Measurements from ENCODE around the gene IRAK3.

DNA sequence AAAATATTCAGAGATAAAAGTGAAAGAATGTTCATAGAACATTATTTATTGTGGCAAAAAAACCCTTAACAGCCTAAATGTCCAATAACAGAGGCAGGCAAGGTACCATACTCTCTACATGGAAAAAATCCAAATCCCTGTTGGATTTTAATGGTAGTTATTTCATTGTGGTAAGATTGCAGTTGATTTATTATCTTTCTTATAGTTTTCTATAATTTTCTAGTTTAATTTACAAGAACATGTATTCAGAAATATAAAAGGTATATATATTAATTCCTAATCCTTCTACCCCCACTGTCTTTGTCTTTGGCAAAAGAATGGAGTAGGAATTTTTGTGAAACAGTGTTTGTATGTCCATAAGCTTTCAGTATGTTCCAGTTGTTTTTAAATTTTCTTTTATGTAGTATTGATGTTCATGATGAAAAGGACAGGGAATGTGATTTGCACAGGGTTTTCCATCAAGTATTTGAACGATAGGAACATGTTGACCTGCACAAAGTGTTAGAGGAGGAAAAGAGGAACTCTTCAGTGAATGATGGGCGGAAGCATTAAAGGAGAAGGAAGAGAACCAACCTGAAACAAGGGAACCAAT, 112.3 kb downstream of the MSRB3 start:
- PRO-cap: no peak
- RAMPAGE, long total RNA: no peak
- RRBS: no CpG with 5 or more reads among the region's 2 CpGs

- PRO-cap: no peak
- RAMPAGE, long total RNA: no peak
- RRBS: no CpG with 5 or more reads among the region's 18 CpGs
These were observed 1.6 kb upstream of the HMGA2 start for GRCh38 chr12:65822572-65823277.

- PRO-cap: no peak
- RAMPAGE, long total RNA: no peak
- RRBS: 2% methylated on average over 24 of the region's 52 CpGs
These were observed 1.7 kb downstream of the HMGA2 start for GRCh38 chr12:65825862-65826536.

- PRO-cap: no peak
- RAMPAGE, long total RNA: no peak
- RRBS: no CpG with 5 or more reads among the region's 19 CpGs
These were observed 651 bp downstream of the LLPH start for GRCh38 chr12:66129750-66130447.

DNA sequence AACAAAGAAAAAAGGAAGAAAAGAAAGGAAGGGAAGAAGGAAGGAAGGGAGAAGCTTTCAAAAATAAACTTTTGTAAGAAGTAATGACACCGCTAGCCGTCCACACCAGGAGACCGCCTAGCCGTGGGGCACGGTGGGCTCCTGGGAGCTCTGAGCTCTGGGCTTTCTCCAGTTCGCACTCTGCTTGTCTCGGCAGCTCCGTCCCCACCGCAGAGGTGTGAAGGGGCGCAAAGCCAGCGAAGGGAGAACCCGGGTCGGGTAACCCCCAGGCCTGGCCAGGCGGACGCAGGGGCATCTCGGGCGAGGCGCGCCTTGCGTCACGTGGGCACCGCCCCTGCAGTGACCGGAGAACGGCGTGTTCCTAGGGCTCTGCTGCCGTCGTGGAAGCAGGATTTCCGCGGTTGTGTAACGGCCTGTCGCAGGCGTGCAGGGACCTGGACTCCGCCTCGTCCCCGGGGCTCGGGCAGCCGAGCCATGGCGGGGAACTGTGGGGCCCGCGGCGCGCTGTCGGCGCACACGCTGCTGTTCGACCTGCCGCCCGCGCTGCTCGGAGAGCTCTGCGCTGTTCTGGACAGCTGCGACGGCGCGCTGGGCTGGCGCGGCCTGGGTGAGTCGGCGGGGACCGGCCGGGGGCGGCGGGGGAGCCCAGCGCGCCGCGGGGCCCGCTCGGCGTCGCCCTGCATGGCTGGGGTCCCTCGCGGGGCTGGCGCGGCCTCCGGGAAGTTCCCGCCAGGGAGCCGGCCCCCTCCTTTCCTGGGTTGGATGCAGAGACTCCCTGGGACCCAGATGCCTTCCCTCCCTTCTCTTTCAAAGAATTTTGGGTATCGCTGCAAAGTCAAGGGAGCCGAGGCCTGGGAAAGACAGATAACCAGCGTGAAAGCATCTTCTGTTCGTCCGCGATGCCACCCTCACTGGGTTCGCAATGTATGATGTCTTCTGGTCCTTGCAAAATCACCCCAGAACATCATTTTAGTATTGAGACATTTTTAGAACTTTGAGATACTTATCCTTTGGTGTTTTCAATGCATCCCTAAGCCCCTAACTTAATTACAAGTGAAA, at the start of gene IRAK3:
Gene IRAK3, plus strand, starts transcription at position 389 of the 1,059 bp plus-strand sequence.
- PRO-cap: bidirectional peak, plus-strand start at position 455 of the sequence, minus-strand start at position 287 of the sequence
- RAMPAGE, long total RNA: no peak
- RRBS: 1% methylated on average over 27 of the region's 85 CpGs

GRCh38 chr12:66200501-66201109, 11.6 kb downstream of the IRAK3 start:
- PRO-cap: no peak
- RAMPAGE, long total RNA: no peak
- RRBS: no CpG with 5 or more reads among the region's 6 CpGs

GRCh38 chr12:66392303-66392874, 90.1 kb downstream of the HELB start:
- PRO-cap: no peak
- RAMPAGE, long total RNA: no peak
- RRBS: no CpG with 5 or more reads among the region's 6 CpGs

DNA sequence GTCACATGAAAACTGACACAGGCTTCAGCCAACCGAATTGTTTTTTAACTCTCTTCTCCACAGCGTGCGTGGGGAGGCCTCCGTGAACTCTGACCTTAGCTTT, 108 bp upstream of the CAND1 start:
- PRO-cap: no peak
- RAMPAGE, long total RNA: no peak
- RRBS: no CpG with 5 or more reads among the region's 4 CpGs

DNA sequence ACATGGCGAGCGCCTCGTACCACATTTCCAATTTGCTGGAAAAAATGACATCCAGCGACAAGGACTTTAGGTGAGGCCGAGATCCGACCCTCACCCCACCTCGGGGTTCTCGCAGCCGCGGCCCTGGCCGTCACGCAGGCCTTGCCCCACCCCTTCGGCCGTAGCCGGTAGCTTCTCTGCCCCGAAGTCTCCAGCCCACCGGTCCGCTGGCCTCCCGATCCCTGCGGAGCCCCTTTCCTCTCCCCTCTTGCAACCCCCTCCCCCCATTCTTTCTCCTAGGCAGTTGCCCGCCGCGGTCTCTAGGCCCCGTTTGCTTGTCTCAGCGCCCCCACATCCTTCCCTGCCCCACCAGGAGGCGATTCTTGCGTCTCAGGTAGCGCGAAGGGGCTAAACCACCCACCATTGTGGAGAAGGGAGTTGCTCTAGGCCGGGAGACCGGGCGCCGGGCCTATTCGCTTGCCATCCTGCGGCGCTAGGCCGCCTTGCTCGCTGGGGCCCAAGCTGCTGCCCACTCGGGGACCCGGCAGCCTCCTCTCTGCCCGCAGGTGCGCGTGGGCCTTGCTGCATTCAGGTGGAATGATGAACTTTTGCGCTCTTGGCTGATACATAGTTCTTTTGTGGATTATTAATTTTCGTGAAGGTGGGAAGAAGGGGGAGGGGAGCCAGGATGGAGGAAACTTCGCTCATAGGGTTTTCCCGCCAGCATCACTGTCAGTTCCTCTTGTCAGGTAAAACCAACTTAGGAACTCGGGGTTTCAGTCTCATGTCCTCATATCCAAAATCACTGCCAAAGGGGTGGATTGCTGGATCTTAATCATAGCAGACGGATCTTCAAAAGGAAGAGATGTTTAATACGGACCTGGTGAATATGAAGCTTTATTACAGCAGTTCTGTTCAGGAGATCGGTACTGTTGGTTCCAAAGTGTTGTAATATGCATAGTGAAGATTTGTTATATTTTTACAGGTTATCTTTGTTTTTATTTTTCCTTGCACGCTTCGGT, 858 bp downstream of the CAND1 start:
- PRO-cap: no peak
- RAMPAGE, long total RNA: no peak
- RRBS: 1% methylated on average over 7 of the region's 53 CpGs

- PRO-cap: no peak
- RAMPAGE, long total RNA: no peak
- RRBS: no CpG with 5 or more reads among the region's 5 CpGs
These were observed 16.1 kb upstream of the IFNG start for GRCh38 chr12:68175342-68176238.

- PRO-cap: no peak
- RAMPAGE, long total RNA: no peak
- RRBS: no CpG with 5 or more reads among the region's 5 CpGs
These were observed 7.8 kb downstream of the IL22 start for GRCh38 chr12:68245482-68246225.

DNA sequence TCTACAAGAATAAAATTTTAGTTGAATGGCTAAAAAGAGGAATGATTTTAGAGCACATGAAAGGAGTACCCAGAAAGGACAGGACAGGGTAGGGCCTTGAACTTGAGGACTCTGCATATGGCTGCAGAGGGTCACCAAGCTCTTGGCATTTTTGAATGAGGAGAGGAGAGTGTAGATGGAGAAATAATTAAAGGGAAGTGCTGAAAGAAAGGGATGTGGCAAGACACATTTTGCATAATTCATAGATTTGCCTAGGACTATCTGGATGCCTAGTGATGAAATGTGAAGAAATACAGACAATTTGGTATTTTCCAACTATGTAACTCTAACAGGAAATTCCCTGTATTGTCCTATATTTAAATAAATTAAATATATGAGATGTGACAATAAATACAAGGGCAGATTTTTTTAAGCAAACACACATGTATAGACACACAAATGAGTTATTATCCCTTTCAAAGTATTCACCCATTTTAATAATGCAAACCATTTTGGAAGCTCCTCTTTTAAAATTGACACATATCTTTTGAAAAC, 27.6 kb upstream of the MDM1 start:
- PRO-cap: no peak
- RAMPAGE, long total RNA: no peak

DNA sequence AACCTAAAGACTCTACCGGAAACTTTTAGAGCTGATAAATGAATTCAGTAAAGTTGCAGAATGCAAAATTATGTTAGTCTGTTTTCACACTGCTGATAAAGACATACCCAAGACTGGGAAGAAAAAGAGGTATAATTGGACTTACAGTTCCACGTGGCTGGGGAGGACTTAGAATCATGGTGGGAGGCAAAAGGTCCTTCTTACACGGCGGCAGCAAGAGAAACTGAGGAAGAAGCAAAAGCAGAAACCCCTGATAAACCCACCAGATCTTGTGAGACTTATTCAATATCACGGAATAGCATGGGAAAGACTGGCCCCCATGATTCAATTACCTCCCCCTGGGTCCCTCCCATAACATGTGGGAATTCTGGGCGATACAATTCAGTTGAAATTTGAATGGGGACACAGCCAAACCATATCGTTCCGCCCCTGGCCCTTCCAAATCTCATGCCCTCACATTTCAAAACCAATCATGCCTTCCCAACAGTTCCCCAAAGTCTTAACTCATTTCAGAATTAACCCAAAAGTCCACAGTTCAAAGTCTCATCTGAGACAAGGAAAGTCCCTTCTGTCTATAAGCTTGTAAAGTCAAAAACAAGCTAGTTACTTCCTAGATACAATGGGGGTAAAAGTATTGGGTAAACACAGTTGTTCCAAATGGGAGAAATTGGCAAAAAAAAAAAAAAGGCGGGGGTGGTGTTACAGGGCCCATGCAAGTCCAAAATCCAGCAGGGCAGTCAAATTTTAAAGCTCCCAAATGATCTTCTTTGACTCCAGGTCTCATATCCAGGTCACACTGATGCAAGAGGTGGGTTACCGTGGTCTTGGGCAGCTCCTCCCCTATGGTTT, 110.0 kb upstream of the MDM1 start:
- PRO-cap: no peak
- RAMPAGE, long total RNA: no peak
- RRBS: no CpG with 5 or more reads among the region's 10 CpGs

- PRO-cap: no peak
- RAMPAGE, long total RNA: no peak
- RRBS: no CpG with 5 or more reads among the region's 6 CpGs
These were observed 71.5 kb upstream of the RAP1B start for GRCh38 chr12:68539110-68539636.

- PRO-cap: no peak
- RAMPAGE, long total RNA: no peak
- RRBS: no CpG with 5 or more reads among the region's 7 CpGs
These were observed 4.6 kb downstream of the RAP1B start for GRCh38 chr12:68615049-68615868.

- PRO-cap: no peak
- RAMPAGE, long total RNA: no peak
- RRBS: no CpG with 5 or more reads among the region's 13 CpGs
These were observed 14.7 kb downstream of the RAP1B start for GRCh38 chr12:68625342-68625844.

DNA sequence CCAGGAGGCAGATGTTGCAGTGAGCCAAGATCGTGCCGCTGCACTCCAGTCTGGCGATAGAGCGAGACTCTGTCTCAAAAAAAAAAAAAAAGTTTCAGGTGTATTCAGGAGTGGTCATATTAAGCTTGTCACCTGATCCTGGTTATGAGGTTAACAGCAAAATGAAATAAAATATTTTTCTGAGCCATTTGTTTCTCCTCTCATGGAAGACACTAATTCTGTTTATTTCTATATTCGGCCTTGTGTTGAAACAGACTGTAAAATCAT, 15.1 kb downstream of the RAP1B start:
- PRO-cap: no peak
- RAMPAGE, long total RNA: no peak
- RRBS: no CpG with 5 or more reads among the region's 5 CpGs

DNA sequence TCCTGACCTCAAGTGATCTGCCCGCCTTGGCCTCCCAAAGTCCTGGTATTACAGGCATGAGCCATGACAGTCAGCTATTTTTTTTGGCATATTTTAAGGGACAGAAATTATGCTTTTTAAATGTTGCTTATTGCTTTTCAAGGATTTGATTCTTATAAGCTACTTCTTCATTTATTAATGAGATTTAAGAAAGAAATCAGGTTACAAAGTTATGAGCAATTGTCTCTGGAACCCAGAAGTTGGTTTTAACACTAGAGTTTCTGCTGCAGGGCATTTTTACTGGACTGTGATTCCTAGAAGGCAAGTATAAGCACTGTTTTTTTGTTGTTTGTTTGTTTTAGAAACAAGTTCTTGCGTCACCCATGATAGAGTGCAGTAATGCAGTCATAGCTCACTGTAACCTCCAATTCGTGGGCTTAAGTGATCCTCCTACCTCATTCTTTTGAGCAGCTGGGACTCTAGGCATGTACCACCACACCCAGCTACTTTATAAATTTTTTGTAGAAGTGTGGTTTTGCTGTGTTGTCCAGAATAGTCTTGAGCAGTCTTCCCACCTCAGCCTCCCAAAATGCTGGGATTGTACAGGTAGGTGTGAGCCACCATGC, 25.5 kb downstream of the RAP1B start:
- PRO-cap: no peak
- RAMPAGE, long total RNA: no peak
- RRBS: no CpG with 5 or more reads among the region's 3 CpGs

DNA sequence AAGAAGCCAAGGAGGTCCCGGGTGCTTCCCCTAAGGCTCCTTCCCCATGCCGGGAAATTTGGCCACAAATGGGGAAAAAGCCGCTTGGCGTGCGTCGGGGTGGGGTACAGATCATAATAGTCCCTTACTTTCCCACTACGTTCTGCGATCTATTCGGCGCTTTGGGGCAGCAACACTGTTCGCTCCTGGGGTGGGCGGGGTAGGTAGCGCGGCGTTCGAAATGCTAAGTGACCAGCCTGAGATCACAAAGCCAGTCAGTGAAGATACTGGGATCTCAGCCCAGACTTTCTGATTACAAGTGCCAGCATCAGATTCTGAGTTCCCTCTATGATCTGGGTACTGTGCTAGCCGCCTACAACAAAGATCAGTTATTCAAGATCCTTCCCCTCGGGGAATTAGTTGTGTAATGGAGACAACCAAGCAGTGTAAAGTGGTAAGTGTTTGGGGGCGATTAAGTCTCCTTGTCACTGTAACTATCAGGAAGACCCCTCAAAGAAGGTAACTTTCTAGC, 436 bp downstream of the NUP107 start:
- PRO-cap: no peak
- RAMPAGE, long total RNA: no peak
- RRBS: no CpG with 5 or more reads among the region's 19 CpGs

GRCh38 chr12:69330518-69331683, 17.3 kb upstream of the LYZ start:
- PRO-cap: no peak
- RAMPAGE, long total RNA: no peak
- RRBS: 2% methylated on average over 4 of the region's 24 CpGs